AG09309 (cell line): ENCODE measurements around a stretch of chr15.

DNA sequence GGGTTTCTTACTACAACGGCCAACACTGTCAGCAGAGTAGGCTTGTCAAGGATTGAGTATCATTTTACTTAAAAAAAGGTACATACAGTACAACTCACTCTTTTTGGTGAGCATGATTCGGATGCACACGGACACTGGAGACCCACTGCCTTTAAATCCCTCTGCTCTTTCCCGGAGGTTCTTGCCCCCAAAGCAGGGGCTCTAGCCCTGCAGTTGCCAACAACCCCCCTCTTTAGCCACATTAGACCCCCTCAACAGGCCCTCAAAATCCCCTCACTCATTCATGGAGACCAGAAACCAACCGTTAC is 20.2 kb upstream of the CTSH start:
- RRBS: no CpG with 5 or more reads among the region's 5 CpGs

DNA sequence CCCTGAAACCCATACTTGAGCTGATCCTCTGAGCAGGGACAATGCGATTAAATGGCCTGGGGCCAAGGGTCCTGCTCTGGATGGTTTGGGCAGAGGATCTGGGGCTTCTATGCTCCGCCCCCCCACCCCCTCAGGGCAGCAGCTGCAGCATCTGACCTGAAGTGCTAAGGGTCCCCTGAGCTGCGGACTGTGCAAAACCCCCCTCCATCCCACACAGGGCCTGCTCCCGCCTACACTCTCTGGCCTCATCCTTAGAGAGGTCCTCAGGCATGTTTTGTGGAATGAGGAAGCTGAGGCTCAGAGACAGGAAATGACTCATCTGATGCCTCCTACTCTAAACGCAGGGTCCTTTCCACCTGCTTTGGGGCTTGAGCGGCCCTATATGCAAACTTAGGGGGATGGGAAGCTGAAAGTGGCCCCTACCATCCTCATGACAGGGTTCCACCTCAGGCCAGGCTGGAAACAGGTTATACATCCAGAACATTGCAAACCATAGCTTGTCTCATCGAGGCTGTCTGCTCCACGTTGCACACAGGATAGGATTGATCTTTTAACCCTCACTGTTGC is 59.5 kb upstream of the CTSH start:
- RRBS: no CpG with 5 or more reads among the region's 8 CpGs

GRCh38 chr15:79656026-79656425 is 223.9 kb downstream of the MINAR1 start:
- RRBS: no CpG with 5 or more reads among the region's 1 CpG

DNA sequence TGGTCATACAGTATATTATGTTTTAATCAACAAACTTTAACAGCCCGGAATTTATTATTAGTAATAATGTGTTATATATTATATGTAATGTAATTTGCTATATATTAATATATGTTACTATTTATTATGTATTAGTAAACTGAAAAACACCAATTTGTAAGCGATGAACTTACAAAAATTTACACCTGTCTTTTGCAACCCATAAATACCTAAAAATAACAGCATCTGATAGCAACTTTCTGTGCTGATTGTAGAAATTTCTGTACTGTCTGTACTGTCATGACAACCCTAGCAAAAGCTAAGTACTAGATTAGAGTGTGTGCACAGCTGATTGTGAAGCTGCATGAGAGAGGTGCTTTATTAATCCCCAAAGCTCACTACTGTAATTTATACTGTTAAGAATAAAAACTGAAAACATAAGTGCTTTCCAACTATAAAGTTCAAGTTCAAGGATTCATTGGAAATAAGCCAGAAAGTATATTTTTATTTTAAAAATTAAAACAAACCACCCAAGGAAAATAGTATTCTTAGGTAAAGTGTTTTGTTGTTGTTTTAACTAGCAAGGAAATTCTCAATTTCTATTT is 828 bp downstream of the BCL2A1 start:
- RRBS: no CpG with 5 or more reads among the region's 2 CpGs

- RRBS: no CpG with 5 or more reads among the region's 2 CpGs
Measured at GRCh38 chr15:79978418-79978711, 7.4 kb upstream of the BCL2A1 start.

DNA sequence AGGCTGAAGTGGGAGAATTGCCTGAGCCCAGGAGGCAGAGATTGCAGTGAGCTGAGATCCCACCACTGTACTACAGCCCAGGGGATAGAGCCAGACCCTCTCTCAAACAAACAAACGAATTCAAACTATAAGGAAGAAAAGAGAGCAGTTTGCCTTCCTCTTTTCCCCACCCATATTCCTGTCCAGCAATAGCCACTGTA is 18.4 kb upstream of the ZFAND6 start:
- RRBS: no CpG with 5 or more reads among the region's 1 CpG

DNA sequence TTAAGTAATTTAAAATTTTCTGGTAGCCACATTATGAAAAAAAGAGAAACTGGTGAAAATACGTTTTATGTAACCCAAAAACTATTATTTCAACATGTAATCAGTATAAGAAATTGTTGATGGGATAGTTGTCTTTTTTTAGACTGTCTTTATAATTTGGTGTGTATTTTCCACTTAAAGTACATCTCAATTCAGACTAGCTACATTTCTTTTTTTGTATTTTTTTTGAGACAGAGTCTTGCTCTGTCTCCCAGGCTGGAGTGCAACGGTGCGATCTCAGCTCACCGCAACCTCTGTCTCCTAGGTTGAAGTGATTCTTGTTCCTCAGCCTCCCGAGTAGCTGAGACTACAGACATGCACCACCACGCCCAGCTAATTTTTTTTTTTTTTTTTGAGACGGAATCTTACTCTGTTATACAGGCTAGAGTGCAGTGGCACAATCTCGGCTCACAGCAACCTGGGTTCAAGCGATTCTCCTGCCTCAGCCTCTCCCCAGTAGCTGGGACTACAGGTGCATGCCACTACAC is 3.8 kb downstream of the ZFAND6 start:
- RRBS: no CpG with 5 or more reads among the region's 9 CpGs

- RRBS: no CpG with 5 or more reads among the region's 5 CpGs
Measured at GRCh38 chr15:80134388-80134918, 18.3 kb upstream of the FAH start.

DNA sequence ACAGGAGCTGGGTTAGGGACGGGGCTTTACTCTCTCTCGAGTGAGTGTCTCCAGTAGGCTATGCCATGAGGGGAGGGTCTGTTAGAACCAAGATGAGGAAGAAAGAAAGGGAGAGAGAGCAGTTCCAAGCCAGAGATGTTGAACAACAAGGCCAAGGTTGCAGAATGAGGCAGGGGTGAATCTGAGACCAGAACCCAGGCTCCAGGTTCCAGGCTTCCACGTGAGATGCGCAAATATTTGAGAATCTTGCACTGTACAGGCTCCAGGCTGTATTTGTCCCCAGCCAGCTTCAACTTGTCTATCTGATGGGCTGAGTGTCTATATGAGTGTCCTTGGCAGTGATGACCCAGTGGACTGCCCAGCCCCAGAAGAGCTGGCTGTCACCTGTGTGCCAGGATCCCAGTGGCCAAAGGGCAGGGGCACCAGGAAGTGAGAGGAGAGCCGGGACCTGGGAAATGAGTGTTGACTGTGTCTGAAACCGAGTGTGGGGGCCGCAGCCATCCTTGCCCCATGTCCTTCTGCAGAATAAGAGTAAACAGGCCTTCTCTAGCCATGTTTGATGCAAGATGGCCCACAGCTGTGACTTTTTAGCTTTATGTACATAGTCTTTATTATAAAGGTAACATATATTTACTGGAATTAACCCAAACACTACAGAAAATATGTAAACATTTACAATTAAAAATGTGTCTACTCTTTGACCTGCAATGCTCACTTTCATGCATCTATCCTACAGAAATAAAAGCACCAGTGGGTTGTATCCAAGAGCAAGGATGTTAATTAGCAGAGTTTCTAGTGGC is 10.4 kb downstream of the FAH start:
- RRBS: no CpG with 5 or more reads among the region's 7 CpGs

GRCh38 chr15:80249427-80250497 is 2.3 kb downstream of the CTXND1 start:
- RRBS: no CpG with 5 or more reads among the region's 7 CpGs

DNA sequence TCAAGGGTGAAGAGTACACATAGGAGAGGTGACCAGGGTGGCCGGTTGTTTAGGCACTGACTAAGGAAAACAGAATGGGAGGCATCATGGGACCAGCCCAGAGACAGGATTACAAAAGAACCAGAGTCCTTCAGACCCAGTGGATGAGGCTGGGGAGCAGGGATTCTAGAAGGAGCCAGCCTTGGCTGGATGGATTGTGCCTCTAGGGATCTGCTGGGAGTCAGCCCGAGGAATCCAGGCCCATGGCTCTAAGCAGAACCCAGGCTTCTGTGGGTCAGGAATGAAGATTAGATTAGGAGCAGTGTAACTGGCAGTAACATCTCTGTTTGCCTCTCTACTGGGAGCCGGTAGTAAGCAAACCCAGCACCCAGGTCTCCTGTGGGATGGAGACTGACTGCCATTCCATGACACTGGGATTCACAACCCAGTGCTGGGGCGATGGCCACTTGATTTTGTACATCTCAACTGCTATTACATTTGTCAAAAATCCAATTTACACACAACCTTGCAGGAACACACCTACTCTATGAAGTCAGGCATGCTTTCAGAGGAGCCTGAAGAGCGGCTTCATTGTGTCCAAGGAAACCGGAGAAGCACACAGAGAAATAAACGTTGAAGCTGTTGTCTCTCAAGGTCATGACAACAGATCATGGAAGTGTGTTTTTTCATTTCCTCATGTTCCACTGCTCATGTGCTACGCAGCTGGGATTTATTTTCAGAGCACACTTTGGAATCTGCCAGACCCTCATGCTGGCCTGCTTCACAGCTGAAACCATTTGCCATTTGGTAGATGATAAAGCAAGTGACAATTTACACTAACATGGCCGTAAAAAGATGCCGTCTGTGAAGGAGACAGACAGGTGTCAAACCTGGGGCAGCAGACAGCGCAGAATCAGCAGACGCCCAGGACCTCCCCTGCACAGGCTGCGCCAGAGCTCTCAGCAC is 98.9 kb downstream of the ARNT2 start:
- RRBS: no CpG with 5 or more reads among the region's 13 CpGs

DNA sequence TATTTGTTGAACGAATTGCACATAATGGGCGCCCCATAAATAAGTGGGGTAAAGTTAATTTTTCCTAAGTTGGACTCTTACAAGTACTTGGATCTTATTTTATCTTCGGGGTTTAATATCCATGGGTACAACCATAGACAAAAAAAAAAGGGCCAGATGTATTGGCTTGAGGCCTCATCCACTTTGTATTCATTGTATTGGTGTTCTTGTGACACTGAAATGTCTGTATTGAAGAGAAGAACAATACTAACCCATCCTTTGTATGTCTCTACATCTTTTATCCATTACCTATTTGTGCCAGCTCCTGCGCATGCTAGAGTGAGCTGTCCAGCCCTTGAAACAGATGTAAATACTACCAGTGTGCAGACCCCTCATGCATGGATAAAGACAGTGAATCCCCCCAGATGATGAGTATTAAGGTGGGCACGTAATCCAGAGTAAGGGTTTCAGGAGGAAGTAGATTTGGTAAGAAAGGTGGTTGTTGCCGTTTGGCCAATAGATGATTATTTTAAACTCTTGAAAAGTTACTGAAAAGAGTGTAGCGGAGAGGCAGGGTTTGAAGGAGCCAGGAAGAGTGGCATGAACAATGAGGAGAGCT is 4.3 kb downstream of the ABHD17C start:
- RRBS: no CpG with 5 or more reads among the region's 7 CpGs

- RRBS: no CpG with 5 or more reads among the region's 8 CpGs
Measured at GRCh38 chr15:80737616-80738849, 41.1 kb upstream of the CEMIP start.

DNA sequence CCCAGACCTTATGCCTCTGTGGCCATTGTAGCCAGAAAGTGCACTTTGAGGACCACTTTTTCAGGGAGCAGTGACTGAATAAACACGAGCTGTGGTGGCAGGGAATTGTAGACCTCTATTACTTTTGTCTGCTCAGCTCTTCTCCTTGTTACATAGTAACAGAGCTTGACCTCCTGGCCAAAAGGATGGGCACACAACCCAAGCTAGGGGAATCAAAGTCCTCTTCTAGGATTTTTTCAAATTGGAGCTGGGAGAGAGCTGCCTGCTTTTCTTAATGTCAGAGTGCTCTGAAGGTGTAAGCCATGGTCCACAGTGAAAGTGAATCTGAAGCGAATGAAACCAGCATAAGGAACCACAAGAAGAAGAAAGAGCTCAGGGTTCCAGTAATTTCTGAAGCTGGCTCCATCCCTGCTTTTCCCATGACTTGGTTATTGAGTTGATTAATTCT is 60.8 kb downstream of the TLNRD1 start:
- RRBS: no CpG with 5 or more reads among the region's 2 CpGs

DNA sequence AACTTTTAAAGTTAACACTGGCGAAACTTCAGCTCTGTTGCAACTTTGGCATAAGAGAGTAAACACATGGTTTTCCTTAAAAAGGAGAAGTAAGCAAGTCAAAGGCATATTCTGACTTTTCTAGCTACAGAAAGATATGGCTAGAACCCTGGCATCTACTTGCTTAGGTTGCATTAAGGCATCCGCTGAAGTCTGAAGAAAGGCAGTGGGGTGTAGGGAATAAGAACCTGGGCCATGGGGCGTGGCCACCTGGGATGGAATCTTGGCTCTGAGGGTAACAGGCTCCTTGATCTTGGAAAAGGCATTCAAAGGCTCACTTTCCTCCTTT is 13.2 kb upstream of the IL16 start:
- RRBS: no CpG with 5 or more reads among the region's 3 CpGs

- RRBS: no CpG with 5 or more reads among the region's 2 CpGs
Measured at GRCh38 chr15:81235117-81235670, 38.5 kb downstream of the IL16 start.

DNA sequence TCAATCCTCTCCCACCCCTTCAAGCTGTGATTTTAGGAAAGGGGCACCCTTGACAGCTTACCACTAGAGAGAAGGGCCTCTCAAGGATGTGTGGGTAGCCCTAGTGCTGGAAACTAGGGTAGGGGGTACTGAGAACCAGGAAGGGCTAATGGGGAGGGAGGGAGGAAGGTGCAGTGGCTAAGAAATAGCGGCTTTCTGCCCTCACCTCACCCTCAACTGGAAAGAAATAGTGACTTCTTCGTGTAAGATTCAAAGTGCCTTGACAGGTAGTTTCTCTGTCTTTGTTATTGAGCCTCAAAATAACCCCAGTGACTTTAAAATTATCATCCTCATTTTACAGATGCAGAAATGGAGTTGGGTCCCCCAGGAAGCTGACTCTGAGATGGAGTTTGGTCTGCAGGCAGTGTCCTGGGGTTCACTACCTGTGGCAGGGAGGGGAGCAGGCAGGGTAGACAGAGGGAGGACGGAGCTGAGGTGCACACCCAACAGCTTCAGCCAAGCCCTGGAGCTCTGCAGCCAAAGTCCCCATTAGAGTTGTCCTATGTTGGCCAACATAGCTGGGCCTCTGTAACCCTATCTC is 32.3 kb downstream of the STARD5 start:
- RRBS: no CpG with 5 or more reads among the region's 3 CpGs

DNA sequence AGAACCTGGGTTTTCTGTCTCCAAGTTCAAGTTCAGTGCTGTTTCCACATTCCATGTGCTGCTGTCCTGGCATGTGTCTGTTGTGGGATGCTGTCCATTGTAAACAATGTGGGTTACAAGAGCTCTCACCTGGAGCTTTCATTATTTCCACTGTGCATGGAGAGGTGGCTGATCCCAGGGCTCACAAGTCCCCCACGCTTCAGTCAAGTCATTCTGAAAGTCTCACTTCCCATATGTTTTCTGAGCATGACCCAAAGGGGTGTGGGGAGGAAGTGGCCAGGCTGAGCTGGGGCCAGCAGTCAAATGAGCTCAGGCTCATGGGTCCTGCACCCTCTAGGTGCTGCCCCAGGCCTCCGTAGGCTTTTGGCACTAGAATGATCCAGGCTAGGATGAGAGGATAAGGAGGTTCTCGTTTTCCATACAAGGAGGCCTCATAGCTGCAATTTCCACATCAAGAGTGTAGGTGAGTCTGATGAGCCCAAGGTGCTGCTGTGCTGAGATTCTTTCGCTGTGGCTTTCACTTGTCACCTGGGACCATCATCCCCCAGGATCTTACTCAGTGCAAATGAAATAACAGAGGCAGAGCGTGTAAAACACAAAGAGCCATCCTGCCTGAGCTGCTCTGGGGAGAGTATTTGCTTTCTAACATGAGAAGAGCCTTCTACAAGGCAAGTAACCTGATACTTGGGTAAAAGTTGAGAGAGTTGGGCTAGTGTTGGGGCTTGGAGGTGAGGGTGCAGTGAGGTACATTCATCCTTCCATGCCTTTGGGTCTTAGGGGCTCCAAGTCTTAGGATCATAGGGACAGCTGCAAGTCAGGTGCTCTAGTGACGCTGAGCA is 21.9 kb downstream of the STARD5 start:
- RRBS: no CpG with 5 or more reads among the region's 6 CpGs

DNA sequence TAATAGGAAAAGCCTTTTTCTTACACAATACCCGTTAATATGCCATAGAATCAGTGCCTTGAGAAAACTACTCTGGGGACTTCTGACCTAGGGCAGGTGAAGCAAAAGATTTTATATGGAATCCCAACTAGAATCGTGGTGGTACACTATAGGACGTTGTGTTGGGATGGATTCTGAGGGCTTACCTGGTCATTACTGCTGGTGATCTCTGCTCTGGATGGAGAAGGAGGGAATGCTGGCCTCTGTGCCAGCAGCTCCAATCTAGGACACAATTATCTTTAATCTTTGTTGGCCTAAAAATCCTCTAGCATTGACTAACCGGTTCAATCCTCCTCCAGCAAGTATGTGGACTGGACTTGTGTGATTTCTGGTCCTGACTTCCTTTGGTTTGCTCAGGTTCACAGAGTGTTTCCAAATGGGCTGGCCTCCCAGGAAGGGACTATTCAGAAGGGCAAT is 18.4 kb downstream of the STARD5 start:
- RRBS: no CpG with 5 or more reads among the region's 4 CpGs

DNA sequence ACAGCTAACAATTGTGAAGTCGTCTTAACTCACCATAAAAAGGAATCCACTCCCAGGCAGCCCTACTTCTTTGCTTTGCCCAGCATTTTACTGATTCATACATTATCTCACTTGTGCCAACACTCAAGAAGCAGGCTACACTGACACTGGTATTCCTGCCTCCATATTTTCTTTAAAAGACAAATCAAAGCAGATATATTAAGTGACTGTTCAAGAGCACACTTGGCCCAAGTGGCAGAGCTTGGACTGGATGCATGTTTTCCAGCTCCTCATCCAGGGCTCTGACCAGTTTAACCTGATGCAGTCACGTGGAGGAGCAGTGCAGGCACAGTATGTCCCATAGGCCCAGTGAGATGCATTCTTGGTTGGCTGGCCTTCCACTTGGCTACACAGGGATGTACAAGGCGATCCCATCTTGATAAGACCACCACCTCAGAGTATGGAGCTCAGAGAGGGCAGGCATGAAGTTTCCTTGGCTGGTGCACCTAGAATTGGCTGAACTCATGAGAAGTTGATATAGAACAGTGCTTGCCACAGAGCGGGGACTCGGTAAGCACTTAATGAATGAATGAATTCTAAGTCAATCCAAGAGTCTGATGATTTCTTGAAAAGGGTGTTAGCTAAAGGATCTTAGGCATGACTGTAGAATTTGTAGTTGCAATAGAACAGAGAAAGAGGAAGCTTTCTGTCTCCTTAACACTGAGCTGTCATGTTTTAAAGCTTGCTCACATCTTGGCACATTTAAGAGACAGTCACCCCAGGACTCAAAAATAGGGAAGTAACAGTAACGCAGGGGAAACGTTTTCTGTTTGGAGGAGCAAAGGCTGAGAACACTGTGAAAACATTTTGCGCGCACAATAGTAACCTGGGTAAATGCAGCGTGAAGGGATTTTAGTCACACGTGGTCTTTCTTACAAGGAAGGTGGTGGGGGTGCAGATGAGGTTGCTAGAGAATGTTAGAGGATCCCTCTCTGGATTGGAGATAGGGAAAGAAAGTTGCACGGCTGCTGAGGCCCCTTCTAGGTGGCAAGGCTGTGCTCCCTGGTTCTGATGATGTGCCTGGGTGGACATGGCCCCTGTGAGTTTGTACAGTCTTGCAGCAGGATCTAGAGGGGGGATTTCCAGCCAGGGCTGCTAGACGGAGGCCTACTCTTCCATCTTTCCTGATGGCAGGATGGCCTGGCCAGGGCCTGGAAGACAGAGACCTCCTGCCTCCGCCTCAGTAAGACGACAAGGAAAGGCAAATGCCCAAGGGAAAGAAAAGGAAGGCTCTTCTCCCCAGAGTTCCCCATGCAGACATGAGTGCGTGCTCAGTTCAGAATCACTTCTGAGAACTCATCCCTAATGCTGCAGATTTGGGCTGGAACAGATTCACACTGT is 12.2 kb downstream of the STARD5 start:
- RRBS: no CpG with 5 or more reads among the region's 16 CpGs